Transverse colon (tissue), 4 donors: ENCODE measurements around a stretch of chr17.

DNA sequence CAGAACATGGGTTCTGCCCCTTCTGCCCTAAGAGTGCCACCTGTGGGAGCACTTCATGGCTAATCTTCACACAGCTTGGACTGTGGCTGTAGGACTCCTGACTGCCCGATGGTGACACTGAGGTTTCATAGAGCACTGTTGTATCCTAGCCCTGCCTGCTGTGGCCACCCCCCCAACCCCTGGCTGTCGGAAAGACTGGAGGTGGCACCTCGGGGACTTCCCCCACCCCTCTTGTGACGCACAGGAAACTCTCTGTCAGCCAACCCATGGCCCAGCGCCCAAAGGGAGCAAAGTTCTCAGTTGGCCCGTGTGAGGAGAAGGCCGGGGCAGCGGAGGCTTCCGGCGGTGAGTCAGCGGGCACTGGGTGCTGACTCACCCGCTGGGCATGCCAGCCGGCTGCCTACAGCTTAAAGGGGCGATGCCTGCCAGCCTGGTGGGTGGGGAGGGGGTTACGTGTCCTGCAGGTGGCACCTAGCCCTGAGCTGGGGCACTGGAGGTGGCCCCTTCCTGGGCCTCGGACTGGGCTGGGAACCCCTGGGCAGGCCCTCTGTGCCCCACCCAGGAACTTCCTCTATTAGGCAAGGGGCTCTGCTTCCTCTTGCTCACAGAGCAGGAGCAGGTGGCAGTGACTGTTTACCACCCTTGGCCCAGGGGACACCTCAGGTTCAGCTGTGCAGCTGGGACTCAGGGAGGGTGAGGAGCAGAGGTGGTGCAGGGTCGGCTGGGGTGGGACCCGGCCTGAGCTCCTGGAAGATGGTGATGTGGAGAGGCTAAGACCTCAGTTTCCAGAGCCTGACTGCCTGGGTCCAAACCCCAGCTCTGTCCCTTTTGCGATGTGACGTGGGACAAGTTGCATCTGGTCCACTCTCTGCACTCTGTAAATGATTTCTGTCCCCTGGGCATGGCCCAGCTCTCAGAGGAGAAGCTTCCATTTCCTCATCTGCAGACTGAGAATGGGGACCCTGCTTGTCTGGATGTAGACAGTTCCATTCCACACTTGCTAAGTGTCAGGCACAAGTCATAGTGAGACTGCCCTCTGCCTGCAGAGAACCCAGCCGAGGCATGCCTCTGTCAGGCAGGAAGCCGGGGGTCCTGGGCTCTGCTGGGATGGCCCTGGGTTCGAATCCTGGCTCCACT, 3.6 kb downstream of the MAP2K3 start:
- PRO-cap = bidirectional peak, plus-strand start at position 310 of the sequence, minus-strand start at position 119 of the sequence; bidirectional peak, plus-strand start at position 607 of the sequence, minus-strand start at position 573 of the sequence
- RAMPAGE, long total RNA, 4 experiments = no peak in any of the 4 experiments

GRCh38 chr17:21291708-21292421, 7.4 kb downstream of the MAP2K3 start:
- PRO-cap = no peak
- RAMPAGE, long total RNA, 4 experiments = no peak in any of the 4 experiments

GRCh38 chr17:21296593-21297102, 12.1 kb downstream of the MAP2K3 start:
- PRO-cap = no peak
- RAMPAGE, long total RNA, 4 experiments = no peak in any of the 4 experiments

- PRO-cap = no peak
- RAMPAGE, long total RNA, 4 experiments = start-site peak on the plus strand in 1 of 4 experiments, at chr17:21305595-21305888 at its widest, 22 reads per replicate
Observed at GRCh38 chr17:21305474-21306199, 21.1 kb downstream of the MAP2K3 start.

DNA sequence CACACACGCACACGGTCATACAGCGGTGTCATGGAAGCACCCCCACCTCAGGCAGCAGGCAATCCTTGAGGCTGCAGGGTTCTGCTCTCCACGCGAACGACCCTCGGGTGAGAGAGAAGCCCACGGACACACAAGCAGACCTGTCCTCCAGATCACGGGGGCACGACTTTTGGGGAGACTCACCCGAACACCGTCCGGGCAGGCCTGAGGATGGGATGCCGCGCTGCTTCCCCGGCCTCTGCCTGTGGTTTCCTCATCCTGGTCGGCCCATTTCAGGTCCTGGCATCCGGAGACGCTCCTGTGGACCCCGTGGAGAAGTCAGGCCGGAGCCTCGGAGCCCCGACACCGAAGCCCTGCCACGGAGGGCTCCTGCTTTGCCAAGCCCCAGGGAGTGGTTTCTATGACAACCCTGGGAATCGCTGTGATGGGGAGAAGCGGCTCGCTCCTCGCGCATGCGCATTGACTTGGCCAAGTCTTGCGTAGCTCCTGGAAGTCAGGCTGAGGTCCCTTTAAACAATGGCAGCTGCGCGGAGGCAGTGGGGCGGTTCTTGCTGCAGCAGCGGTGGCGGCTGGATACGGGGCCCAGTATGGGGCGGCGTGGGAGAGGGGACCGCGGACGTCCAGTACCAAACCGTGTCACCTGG, 118.1 kb upstream of the KCNJ18 start:
- PRO-cap = no peak
- RAMPAGE, long total RNA, 4 experiments = start-site peak on the minus strand in 1 of 4 experiments, centred at position 450 of the sequence, 5 reads per replicate

GRCh38 chr17:27332170-27332510, 38.2 kb downstream of the WSB1 start:
- PRO-cap = no peak
- RAMPAGE, long total RNA, 4 experiments = no peak in any of the 4 experiments

GRCh38 chr17:27458194-27458971, 2.1 kb downstream of the KSR1 start:
- PRO-cap = no peak
- RAMPAGE, long total RNA, 4 experiments = no peak in any of the 4 experiments

GRCh38 chr17:27481318-27481911, 25.2 kb downstream of the KSR1 start:
- PRO-cap = no peak
- RAMPAGE, long total RNA, 4 experiments = no peak in any of the 4 experiments

- PRO-cap = no peak
- RAMPAGE, long total RNA, 4 experiments = no peak in any of the 4 experiments
Observed at GRCh38 chr17:27491553-27492460, 35.6 kb downstream of the KSR1 start.

DNA sequence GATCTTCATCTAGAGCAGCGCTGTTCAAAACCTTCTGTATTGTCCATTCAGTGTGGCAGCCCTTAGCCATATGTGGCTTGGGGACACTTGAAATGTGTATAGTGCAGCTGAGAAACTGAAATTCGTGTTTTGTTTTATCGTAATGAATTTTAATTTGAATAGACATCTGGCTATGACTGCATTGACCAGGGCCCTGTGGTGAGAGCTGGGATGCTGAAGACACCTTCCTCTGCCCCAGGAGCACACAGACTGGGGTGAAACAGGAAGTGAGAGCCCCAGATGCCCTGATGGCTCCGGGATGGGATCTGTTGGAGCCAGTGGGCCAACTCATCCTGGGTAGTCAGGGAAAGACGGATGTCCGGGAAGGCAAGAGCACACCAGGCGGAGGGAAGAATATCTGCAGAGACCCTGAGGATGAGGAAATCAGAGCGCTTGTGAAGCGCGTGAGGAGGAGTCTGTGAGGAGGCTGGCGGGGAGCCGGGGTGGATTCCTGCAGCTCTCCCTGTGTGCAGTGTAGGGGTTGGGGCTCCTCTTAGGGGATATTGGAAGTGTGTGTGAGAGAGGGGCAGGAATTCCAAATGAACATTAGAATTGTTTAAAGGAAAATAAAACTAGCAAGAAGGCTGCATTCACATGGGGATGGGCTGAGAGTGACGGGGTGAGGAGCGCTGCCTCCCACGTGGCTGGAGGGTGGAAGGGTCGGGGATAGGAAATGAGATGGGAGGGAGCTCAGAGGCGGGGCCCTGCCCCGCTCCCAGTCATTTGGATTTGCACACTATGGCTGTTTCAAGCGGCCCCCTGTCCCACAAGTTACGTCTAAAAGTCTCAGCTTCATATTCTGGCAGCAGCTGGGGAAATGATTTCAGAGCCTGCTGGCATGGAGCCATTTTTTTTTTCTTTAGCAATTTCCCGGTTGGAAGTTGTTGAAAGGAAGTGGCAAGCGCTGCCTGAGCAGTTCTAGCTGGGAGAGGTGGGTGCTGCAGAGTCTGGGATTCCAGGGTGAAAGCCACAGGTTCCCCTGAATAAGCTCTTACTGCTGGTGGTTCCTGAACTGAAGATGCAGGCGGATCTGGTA, 71.3 kb upstream of the LGALS9 start:
- PRO-cap = bidirectional peak, plus-strand start at position 954 of the sequence, minus-strand start at position 764 of the sequence
- RAMPAGE, long total RNA, 4 experiments = no peak in any of the 4 experiments

GRCh38 chr17:28030223-28030770, 12.2 kb upstream of the NLK start:
- PRO-cap = no peak
- RAMPAGE, long total RNA, 4 experiments = no peak in any of the 4 experiments

DNA sequence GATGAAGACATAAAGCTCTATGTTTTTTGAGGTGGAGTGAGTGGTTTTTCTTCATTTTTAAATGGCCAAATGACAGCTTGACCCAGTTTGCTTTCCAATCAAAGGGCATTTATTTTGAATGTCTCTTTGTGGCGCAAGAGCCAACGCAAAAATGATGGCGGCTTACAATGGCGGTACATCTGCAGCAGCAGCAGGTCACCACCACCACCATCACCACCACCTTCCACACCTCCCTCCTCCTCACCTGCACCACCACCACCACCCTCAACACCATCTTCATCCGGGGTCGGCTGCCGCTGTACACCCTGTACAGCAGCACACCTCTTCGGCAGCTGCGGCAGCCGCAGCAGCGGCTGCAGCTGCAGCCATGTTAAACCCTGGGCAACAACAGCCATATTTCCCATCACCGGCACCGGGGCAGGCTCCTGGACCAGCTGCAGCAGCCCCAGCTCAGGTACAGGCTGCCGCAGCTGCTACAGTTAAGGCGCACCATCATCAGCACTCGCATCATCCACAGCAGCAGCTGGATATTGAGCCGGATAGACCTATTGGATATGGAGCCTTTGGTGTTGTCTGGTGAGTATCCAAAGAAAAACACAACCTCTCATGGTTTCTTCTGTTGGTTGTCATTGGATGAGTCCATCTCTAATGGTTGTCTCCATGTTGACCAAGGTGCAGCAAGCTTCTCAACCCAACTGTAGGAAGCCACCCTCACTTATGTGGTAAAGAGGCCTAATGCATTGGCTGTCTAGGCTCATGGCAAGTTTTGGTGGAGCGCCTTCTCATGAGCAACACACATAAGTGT, 481 bp downstream of the NLK start:
- PRO-cap = no peak
- RAMPAGE, long total RNA, 4 experiments = no peak in any of the 4 experiments

- PRO-cap = no peak
- RAMPAGE, long total RNA, 4 experiments = no peak in any of the 4 experiments
Observed at GRCh38 chr17:28044231-28045031, 2.0 kb downstream of the NLK start.

GRCh38 chr17:28233679-28234570, 85.1 kb upstream of the TMEM97 start:
- PRO-cap = bidirectional peak, plus-strand start at chr17:28234141, minus-strand start at chr17:28234022
- RAMPAGE, long total RNA, 4 experiments = start-site peak on the minus strand in 2 of 4 experiments, at chr17:28233983-28234072 at its widest, 17 reads per replicate

DNA sequence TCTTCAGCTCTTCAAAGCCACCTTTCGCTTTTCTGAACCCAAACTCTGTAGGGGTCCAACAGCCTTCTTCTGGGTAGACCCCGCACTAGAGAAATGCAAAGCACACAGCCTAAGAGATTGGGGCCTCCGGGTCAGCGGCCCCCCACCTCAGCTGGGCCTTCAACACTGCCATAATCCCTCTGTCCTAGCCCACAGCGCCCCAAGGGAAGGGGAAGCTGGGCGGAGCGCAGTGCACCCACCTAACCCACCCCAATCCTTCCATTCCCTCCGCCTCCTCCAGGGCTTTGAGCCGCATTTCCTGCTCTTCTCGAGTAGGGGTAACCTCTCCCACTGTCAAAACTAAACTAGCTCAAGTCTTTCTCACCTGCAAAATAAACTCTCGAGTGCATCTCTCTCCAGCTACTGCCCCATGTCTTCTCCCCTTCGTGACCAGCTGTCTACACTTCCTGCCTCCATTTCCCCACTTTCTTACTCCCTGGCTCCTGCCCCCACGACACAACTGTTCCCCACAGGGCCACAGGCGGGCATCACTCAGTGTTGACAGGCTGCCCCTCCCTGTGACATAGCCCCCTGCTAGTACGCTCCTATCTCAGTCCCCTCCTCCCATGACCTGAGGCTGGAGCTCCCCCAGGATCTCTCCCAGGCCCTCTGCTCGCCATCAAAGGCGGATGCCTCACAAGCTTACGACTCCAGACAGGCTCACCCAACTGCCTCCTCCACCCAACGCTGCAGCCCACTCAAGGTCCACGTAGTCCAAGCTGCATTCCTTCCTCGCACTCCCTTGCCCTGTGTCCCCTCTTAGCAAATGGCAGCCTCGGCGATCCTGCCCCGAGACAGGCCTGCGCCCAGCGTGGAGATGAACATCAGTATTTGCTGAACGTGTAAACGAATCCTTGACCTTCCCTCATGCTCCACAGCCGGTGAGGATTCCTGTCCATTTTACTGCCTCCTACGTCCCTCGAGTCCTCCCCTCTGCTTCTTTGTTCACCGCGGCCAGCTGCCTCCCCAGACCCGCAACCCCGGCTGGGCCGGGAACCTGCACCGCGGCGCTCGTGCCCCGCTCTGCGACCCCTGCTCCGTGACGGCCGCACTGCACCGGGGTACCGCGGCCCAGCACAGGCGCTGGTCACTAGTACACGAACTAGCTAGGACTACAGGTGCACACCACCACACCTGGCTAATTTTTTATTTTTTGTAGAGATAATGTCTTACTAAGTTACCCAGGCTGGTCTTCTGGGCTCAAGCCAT, 1.1 kb upstream of the TMEM97 start:
- PRO-cap = no peak
- RAMPAGE, long total RNA, 4 experiments = no peak in any of the 4 experiments

- PRO-cap = no peak
- RAMPAGE, long total RNA, 4 experiments = no peak in any of the 4 experiments
Observed at GRCh38 chr17:28334688-28335264, 496 bp downstream of the IFT20 start.

DNA sequence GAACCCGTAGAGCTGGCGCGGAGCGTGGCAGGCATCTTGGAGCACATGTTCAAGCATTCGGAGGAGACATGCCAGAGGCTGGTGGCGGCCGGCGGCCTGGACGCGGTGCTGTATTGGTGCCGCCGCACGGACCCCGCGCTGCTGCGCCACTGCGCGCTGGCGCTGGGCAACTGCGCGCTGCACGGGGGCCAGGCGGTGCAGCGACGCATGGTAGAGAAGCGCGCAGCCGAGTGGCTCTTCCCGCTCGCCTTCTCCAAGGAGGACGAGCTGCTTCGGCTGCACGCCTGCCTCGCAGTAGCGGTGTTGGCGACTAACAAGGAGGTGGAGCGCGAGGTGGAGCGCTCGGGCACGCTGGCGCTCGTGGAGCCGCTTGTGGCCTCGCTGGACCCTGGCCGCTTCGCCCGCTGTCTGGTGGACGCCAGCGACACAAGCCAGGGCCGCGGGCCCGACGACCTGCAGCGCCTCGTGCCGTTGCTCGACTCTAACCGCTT, 9.8 kb downstream of the SARM1 start:
- PRO-cap = no peak
- RAMPAGE, long total RNA, 4 experiments = no peak in any of the 4 experiments

GRCh38 chr17:28507643-28508215, 1.6 kb downstream of the FOXN1 start:
- PRO-cap = no peak
- RAMPAGE, long total RNA, 4 experiments = no peak in any of the 4 experiments

- PRO-cap = no peak
- RAMPAGE, long total RNA, 4 experiments = start-site peak on the minus strand in 1 of 4 experiments, at chr17:28575461-28575605 at its widest, 7 reads per replicate
Observed at GRCh38 chr17:28575266-28575992, 1.3 kb downstream of the ALDOC start.

DNA sequence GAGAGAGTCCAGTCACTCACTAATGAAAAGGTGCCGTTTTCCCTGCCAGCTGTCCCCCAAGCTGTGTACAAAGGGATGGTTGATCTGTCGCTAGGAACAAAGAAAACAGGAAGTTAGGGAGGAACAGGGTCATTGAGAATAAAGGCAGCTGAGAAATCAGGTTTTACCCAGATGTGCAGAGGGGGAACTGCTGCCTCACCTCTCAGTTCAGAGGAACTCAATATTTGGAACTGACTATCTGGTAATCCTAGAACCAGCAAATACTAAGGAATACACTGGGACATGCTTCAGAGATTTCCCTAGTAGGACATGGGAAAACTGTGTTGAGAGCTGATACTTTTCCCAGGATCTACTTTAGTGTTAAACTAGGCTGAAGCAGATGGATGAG, 1.4 kb downstream of the RSKR start:
- PRO-cap = no peak
- RAMPAGE, long total RNA, 4 experiments = no peak in any of the 4 experiments